Hepatocyte (in vitro differentiated cells and primary cell): ENCODE data around the genes GPR161, XCL1, BLZF1 and MROH9.

DNA sequence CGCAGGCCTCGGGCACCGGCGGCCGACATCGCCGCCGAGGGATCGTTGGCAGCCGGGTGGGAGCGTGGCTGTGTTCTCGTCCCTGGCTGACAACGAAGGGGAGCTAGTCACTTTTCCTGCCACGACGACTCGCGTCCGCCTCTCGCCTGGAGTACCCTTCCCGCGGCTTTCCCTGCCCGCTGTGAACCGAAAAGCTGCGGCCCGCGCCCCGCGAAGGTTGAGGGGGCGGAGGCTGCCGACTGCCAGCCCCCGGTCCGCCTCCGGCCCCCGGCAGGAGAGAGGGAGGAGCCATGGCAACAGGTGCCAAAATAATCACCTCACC, 709 bp upstream of the DCAF6 start:
- RAMPAGE, long total RNA = start-site peak on the minus strand centred at position 210 of the sequence, 55 bp wide, 1,769 and 944 reads in 2 replicates
- RRBS = 3% methylated on average over 8 of the region's 34 CpGs

DNA sequence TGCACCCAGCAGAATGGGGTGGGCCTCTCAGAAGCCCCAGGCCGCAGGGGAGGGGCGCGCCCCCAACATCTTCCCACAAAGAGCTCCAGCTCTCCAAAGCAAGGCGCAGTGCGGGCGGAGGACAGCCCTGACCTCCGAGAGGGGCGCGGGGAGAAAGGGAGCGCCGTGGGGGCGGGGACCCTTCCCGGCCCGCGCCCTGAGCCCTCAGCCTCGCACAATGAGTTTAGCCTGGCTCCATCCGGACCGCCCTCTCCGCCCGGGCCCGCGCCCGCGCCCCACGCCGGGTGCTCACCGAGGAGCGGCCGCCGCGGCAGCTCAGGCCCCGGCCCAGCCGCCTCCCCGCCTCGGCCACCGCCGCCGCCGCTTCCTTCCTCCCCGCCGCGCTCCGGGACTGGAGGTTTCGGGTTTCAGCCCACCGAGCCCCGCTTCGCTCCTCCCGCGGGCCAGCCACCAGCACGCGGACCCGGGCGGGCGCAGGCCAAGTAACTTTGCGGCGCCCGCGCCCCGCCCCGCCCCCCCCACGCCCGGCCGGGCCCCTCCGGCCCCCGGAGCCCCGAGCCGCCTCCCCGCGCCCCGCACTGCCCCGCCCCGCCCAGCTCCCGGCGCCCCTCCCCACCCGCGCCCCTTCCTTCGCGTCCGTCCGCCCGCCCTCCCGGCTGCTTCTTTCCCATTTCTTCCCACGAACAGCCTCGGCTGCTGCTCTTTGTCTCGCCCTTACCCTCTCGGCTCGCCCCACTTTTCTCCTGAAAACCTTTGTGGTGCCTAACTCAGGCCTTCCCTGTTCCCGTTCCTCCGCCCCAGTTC, at the start of gene GPR161:
Gene GPR161 (minus strand): TSS at position 484 of the 804 bp plus-strand sequence.
- RAMPAGE, long total RNA = no peak
- RRBS = 2% methylated on average over 58 of the region's 89 CpGs

DNA sequence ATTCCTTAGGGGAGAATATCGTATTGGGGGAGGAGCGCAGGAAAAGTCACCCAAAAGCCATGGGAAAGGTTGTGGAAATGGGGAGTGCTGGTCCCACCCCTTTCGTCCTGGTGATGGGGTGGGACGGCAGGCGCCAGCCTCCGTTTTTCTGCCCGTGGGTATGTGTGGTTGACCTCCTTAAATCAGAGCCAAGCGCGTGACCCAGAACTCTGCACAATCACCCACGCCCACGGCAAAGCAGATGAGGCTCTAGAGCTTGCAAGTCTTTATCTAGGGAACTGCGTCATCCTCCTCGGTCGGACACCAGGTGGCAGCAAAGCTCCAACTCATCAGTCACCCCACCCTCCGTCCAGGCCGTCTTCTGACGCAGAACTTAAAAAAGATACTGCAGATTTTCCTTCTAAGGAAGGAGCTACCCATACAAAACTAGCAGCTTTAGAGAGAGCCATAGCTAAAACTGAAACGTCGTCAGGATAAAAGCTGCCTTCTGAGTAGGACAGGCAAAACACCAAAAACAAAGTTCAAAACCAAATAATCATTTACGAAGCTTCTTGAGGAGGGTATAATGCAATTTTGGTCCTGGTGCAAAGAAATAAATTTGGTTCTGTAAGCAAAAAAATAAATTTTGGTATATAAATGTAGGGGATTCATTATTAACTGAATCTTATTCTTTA, 62.0 kb downstream of the TBX19 start:
- RAMPAGE, long total RNA = no peak
- RRBS = no CpG with 5 or more reads among the region's 20 CpGs

- RAMPAGE, long total RNA = no peak
- RRBS = no CpG with 5 or more reads among the region's 2 CpGs
These were observed 74.3 kb downstream of the TBX19 start for GRCh38 chr1:168354979-168355283.

- RAMPAGE, long total RNA = no peak
- RRBS = no CpG with 5 or more reads among the region's 5 CpGs
These were observed 99.8 kb downstream of the XCL2 start for GRCh38 chr1:168443909-168444420.

GRCh38 chr1:168520365-168520758, 23.4 kb downstream of the XCL2 start:
- RAMPAGE, long total RNA = no peak
- RRBS = no CpG with 5 or more reads among the region's 5 CpGs

DNA sequence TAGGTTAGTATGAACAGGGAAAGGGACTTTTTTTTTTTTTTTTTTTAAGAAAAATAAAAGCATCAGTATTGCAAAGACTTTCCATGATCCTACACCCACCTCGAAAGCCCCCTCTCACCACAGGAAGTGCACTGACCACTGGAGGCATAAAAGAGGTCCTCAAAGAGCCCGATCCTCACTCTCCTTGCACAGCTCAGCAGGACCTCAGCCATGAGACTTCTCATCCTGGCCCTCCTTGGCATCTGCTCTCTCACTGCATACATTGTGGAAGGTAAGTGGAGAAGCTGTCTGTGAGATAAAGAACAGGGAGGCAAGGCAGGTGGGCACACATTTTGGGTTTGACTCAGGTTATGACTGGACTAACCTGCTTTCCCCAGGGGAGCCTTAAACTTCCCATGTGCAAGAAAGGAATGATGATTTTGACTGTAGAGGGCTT, at the start of gene XCL1:
Gene XCL1 (plus strand): TSS at position 178 of the 436 bp plus-strand sequence.
- RAMPAGE, long total RNA = no peak
- RRBS = no CpG with 5 or more reads among the region's 2 CpGs

DNA sequence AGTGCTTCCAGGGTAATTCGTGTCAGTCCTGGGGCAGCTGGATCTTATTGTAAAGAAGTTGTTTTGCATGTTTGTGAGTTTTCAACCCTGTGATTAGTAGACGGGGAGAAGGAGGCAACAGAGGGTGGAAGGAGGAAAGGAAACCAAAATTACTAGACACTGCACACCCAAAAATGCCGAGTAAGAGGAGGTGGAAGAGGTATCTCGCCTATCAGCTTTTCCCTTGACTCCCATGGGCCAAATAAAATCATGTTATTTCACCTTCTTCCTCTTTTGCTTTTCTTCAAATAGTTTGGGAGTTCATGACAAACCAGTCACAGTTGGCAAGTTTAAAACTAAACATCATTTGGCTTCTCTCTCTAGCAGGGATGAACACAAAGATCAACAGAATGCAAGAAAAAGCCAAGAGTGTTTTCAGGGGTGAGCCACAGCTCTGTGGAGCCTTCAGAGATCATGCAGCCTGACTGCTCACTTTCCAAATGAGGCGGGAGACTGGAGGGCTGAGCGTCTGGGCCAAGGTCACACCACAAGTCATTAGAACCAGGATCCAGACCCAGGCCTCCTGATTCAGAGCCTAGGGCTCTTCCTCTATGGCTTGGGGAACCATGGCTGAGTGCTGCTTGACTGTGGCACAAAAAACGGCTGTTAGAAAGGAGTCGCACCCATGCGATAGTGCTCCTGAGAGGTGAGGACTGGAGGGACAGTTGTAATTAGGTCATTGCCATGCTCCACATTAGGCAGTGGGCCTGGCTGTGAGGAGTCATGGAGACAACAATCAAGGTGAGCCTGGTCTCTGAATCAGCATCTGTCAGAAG, 2.8 kb downstream of the DPT start:
- RAMPAGE, long total RNA = no peak
- RRBS = no CpG with 5 or more reads among the region's 9 CpGs

- RAMPAGE, long total RNA = no peak
- RRBS = no CpG with 5 or more reads among the region's 5 CpGs
These were observed 33.0 kb upstream of the ATP1B1 start for GRCh38 chr1:169073331-169073985.

- RAMPAGE, long total RNA = no peak
- RRBS = no CpG with 5 or more reads among the region's 1 CpG
These were observed 5.7 kb upstream of the ATP1B1 start for GRCh38 chr1:169100923-169101122.

- RAMPAGE, long total RNA = no peak
- RRBS = 2% methylated on average over 27 of the region's 73 CpGs
These were observed 907 bp upstream of the ATP1B1 start for GRCh38 chr1:169105305-169106260.

GRCh38 chr1:169107028-169107434, 541 bp downstream of the ATP1B1 start:
- RAMPAGE, long total RNA = no peak
- RRBS = 3% methylated on average over 7 of the region's 22 CpGs

DNA sequence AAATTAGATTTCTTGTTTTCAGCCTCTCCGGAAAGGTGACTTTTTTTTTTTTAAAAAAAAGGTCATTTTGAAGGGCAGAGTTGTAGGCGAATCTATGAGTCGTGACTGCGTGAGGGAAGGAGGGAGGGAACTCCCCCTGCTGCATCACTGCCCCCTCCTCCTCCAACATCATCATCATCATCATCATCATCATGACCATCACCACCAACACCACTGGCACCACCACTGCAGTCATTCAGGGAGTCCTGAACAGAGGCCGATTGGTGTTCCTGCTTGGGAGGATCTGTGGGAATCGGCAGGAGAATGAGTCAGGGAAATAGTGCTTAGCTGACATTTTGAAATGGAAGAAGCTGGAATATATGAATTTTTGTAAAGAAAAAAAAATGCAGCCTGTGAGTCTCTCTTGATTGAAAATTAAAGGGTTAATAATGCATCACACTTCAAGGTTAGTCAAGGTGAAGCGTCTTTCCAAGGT, 1.3 kb downstream of the ATP1B1 start:
- RAMPAGE, long total RNA = no peak
- RRBS = no CpG with 5 or more reads among the region's 7 CpGs

- RAMPAGE, long total RNA = no peak
- RRBS = 3% methylated on average over 6 of the region's 58 CpGs
These were observed at the start of gene BLZF1 for GRCh38 chr1:169367608-169368876. Gene BLZF1, plus strand, starts transcription at chr1:169368195.

- RAMPAGE, long total RNA = no peak
- RRBS = no CpG with 5 or more reads among the region's 5 CpGs
These were observed 20.1 kb downstream of the SLC19A2 start for GRCh38 chr1:169465619-169466148.

GRCh38 chr1:169692654-169693522, 18.5 kb downstream of the SELL start:
- RAMPAGE, long total RNA = no peak
- RRBS = no CpG with 5 or more reads among the region's 4 CpGs

DNA sequence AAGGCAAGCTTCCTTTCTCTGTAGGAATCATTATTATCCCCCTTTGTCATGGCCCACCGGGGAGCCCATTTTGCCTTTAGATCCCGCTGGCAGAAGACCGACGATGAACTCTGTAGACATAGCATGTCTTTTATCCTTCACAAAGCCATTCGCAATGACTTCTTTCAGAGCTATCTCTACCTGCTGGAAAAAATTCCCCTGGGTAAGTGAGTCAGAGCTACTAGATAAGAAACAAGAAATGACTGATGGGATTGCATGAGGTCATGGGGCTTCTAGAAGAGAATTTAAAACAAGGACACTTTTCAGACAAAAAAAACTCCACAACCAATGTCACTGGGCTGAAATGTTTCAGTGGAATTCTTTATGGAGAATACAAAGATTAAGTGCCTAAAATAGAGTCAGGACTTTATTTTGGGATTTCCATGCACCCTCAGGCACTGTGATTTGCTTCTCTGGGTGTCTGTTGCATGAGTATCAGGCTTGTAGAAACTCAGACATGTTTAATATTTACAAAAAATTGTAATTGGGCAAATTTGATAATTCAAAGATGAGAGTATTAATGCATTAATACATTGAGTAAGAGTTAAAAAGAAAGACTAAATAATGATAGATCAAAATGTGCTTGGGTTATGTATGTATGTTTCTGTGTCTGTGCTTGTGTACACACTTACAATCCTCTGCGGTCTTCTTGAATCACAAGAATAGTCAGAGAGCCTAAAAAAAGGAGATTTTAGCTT, 469 bp downstream of the NTMT2 start:
- RAMPAGE, long total RNA = no peak
- RRBS = no CpG with 5 or more reads among the region's 6 CpGs

- RAMPAGE, long total RNA = no peak
- RRBS = no CpG with 5 or more reads among the region's 3 CpGs
These were observed at the start of gene MROH9 for GRCh38 chr1:170935199-170935730. Gene MROH9, plus strand, starts transcription at chr1:170935534.

- RAMPAGE, long total RNA = no peak
- RRBS = no CpG with 5 or more reads among the region's 5 CpGs
These were observed 43.6 kb upstream of the FMO2 start for GRCh38 chr1:171141289-171142062.

- RAMPAGE, long total RNA = no peak
- RRBS = no CpG with 5 or more reads among the region's 5 CpGs
These were observed 46.1 kb downstream of the FMO4 start for GRCh38 chr1:171360102-171360561.